ENCODE measurements around the genes ANO8, INSL3 and CCDC124.

- PRO-cap = no peak
- RAMPAGE, long total RNA, 2 experiments = no peak in any of the 2 experiments
Observed at GRCh38 chr19:17326523-17326905, 8.1 kb downstream of the ANO8 start.

- PRO-cap = unidirectional peak, minus-strand start at chr19:17334814
- RAMPAGE, long total RNA, 2 experiments = no peak in any of the 2 experiments
Observed at GRCh38 chr19:17334340-17335391, at the start of gene ANO8. TSS of gene ANO8 (minus strand) at chr19:17334855.

GRCh38 chr19:17357571-17358103, 19.5 kb downstream of the PLVAP start:
- PRO-cap = no peak
- RAMPAGE, long total RNA, 2 experiments = no peak in any of the 2 experiments

GRCh38 chr19:17414973-17415535, 4.8 kb upstream of the MVB12A start:
- PRO-cap = no peak
- RAMPAGE, long total RNA, 2 experiments = no peak in any of the 2 experiments

DNA sequence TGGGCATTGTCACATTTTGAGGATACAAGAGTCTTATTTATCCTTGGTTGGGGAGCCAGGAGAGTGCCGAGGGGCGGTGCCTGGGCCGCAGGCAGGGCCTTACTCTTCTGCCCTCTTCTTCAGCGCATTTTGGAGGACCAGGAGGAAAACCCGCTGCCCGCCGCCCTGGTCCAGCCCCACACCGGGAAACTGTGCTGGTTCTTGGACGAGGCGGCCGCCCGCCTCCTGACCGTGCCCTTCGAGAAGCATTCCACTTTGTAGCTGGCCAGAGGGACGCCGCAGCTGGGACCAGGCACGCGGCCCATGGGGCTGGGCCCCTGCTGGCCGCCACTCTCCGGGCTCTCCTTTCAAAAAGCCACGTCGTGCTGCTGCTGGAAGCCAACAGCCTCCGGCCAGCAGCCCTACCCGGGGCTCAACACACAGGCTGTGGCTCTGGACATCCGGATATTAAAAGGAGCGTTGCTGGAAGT, 6.2 kb upstream of the NIBAN3 start:
- PRO-cap = no peak
- RAMPAGE, long total RNA, 2 experiments = no peak in any of the 2 experiments

DNA sequence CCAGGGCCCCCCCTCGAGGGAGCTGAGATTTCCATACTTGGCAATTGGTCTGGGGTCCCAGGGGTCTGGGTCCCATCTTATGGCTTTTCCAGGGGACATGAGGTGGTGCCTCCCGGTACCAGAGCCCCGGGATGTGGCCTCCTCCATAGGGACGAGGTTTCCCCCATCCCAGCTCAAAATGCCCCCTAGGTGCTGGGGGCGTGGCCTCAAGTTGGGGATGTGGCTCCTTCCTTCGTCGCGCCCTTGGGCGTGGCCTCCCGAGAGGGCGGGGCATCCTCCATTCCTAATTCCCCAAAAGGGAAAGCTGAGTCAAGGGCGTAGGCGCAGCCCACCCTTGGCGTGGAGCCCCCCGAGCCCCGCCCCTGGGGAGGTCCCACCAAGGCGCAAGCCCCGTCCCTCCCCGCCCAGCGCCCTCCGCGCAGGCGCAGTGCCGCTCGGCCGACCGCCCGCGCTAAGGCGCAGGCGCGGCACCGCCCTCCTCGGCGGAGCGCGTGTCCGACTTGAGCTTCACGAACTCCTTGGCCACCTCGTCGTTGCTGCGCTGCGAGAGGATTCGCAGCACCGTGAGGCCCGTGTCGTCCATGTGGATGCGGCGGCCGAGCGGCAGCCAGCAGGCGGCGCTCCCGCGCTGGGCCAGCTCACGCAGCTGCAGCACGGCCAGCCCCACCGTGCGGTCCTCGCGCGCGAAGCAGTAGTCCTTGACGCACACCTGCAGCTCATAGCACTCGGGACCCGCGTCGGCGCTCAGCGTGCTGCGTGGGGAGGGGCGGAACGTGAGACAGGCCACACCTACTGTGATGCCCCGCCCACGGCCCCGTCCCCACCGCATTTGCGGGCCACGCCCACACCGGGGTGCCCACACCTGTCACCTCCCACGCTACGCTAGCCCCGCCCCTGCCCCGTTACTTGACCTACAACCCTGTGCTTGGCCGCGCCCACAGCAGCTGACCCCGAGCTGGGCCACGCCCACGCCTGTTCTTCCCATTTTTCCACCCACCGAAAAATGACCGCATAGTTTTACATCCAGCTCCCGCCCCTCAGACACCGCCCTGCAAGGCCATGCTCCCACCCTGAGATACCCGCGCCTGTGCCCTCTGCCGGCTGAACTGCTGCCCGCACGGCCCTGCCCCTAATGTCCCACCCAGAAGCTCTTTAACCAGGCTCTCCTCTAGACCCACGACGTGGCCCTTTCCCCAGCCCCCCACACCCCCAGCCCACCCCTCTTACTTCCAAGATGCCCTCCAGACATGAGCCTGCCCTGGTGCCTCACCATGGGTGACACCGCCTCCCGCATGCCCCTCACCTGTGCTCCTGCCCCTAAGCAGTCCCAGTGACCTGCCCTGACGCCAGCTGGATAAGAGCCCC, 50.6 kb downstream of the COLGALT1 start:
- PRO-cap = no peak
- RAMPAGE, long total RNA, 2 experiments = no peak in any of the 2 experiments

DNA sequence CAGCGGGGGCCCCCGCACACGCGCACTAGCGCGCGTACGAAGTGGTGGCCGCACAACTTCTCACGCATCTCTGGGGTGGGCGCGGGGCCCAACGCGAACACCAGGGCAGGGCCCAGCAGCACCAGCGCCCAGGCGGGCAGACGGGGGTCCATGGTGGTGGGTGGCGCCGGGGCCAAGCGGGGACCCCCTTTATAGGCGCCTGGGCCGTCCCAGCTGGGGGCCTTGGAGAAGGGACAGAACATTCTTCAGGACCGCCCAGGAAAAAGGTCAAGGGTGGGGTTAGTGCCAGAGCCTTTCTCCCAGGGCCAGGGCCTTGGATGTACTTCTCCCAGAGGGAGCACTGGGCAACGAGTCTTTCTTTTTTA, at the start of gene INSL3:
TSS of gene INSL3 (minus strand) at position 165 of the 365 bp plus-strand sequence.
- PRO-cap = no peak
- RAMPAGE, long total RNA, 2 experiments = no peak in any of the 2 experiments

GRCh38 chr19:17865735-17866401, 5.9 kb upstream of the SLC5A5 start:
- PRO-cap = unidirectional peak, plus-strand start at chr19:17866027
- RAMPAGE, long total RNA, 2 experiments = no peak in any of the 2 experiments

- PRO-cap = no peak
- RAMPAGE, long total RNA, 2 experiments = no peak in any of the 2 experiments
Observed at GRCh38 chr19:17931718-17932268, 1.0 kb upstream of the CCDC124 start.

DNA sequence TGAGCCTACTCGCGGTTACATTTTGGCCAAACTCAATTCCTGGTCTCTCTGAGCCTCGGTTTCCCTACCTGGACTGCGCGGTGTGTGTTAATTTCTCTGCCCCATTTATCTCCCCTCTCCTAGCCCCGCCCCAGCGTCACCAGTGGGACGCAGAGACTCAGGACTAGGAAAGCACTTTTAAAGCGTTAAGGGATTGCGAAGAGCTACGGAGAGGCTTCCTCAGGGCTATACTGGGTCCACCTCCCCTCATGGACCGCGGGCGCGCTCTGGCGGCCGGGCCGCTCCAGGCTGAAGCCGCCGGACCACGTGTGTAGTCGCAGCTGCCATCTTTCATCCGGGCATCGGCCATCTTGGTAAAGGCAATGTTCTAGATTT, 410 bp upstream of the CCDC124 start:
- PRO-cap = bidirectional peak, plus-strand start outside the sequence, minus-strand start at position 312 of the sequence
- RAMPAGE, long total RNA, 2 experiments = no peak in any of the 2 experiments

DNA sequence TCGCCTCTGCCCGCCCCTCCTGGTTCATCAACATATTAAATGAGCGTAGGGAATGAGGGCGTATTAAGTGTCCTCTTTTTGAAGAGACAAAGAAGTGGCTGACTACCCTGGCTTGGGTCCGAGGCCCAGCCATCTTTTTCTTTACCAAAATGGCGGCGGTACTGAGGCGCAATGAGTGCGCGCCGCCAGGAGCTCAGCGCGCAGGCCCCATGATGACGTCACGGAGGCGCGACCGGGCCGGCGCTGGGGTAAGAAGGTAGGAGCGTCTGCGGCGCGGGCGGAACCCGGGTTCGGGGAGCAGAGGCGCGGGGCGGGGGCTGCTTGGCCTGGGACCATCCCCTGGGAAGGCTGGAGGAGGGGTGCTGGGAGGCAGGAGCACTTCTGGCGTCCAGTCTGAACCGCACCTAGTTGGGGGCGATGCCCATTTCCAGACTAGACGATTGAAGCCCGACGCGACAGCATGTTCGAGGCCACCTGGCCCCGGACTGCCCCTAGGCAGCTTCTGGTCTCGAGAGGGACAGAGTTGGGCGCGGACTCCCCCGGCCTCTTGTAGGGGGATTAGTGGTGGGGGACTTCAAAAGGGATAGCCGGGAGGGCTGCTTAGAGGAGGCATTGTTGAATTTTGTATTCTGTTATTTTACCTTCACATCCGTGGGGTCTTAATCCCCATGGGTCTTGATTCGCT, at the start of gene CCDC124:
TSS of gene CCDC124 (plus strand) at position 223 of the 685 bp plus-strand sequence.
- PRO-cap = bidirectional peak, plus-strand start at position 223 of the sequence, minus-strand start outside the sequence
- RAMPAGE, long total RNA, 2 experiments = start-site peak on the plus strand in 2 of 2 experiments, centred at positions 231 to 240 of the sequence, 122 to 208 reads per replicate

DNA sequence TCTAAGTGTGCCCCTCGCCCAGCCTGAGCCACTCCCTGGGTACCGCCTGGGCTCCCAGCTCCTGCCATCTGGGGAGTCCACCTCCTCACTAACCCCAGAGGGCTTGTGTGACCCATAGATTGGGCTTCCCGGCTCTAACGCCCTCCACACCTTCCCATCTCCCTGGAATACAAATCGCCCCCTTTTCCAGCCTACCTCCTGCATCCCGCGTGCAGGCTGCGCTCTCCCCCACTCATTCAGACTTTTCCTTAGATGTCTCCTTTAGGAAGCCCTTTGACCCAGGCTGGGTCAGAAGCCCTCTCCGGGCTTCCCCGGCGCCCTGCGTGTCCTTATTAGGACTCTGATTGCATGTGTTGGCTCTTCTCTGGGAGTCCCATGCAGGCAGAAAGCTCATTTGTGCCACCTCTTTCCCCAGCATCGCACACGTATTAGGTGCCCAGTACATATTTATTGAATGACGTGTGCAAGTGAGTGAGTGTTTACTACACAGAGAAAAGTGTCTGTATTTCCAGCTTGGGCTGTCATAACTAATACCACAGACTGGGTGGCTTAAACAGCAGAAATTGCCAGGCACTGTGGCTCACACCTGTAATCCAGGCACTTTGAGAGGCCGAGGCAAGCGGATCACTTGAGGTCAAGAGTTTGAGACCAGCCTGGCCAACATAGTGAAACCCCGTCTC, 803 bp downstream of the CCDC124 start:
- PRO-cap = no peak
- RAMPAGE, long total RNA, 2 experiments = no peak in any of the 2 experiments

DNA sequence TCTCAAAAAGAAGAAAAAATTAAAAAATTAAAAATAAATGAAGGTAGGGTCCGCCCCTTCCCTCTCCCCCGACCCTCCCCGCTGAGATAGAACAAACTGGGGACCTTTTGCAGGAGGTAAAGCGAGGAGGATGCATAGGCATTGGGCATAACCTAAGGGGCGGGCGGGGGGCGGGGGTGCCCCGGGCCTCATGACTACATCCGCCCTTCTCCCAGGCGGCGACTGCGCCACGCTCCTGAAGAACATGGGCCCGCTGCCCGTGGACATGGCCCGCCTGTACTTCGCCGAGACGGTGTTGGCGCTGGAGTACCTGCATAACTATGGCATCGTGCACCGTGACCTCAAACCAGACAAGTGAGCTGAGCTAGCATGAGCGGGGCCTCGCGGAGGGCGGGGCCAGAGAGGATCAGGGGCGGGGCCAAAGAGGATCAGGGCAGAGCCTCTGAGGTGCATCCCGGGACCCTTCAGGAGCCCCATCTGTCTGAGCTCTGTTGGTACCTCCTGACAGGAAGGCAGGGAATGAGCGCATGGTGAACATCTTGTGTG, 21.2 kb upstream of the PIK3R2 start:
- PRO-cap = no peak
- RAMPAGE, long total RNA, 2 experiments = no peak in any of the 2 experiments

GRCh38 chr19:18145649-18145938, 7.4 kb upstream of the PIK3R2 start:
- PRO-cap = no peak
- RAMPAGE, long total RNA, 2 experiments = no peak in any of the 2 experiments

GRCh38 chr19:18168694-18169484, 4.7 kb upstream of the IFI30 start:
- PRO-cap = no peak
- RAMPAGE, long total RNA, 2 experiments = no peak in any of the 2 experiments

DNA sequence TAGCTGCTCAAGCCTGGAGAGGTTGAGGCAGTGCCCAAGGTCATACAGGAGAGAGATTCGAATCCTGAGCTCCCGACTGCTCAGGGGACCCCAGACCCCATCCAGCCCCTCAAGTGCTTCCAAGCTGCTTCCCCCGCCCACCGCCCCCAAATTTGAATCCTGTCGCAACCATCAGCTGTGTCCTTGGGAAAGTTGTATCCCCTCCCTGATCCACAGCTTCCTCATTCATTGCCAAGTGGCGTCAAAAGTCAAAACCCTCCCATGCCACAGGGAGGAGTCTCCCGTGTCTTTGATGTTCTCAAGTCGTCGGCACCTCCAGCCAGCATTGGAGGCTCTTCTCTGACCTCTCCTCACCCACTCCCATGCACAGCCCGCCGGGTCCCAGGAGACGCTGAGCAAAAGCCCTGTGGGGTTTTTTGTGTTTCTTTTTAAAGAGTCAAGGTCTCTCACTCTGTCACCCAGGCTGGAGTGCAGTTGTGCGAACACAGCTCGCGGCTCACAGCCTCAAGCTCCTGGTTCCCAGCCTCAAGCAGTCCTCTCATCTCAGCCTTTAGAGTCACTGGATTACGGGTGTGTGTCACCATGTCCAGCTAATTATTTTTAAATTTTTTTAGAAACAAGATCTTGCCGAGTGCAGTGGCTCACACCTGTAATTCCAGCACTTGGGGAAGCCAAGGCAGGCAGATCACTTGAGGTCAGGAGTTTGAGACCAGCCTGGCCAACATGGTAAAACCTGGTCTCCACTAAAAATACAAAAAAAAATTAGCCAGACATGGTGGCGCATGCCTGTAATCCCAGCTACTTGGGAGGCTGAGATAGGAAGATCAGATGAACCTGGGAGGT, 2.7 kb upstream of the IFI30 start:
- PRO-cap = no peak
- RAMPAGE, long total RNA, 2 experiments = no peak in any of the 2 experiments

DNA sequence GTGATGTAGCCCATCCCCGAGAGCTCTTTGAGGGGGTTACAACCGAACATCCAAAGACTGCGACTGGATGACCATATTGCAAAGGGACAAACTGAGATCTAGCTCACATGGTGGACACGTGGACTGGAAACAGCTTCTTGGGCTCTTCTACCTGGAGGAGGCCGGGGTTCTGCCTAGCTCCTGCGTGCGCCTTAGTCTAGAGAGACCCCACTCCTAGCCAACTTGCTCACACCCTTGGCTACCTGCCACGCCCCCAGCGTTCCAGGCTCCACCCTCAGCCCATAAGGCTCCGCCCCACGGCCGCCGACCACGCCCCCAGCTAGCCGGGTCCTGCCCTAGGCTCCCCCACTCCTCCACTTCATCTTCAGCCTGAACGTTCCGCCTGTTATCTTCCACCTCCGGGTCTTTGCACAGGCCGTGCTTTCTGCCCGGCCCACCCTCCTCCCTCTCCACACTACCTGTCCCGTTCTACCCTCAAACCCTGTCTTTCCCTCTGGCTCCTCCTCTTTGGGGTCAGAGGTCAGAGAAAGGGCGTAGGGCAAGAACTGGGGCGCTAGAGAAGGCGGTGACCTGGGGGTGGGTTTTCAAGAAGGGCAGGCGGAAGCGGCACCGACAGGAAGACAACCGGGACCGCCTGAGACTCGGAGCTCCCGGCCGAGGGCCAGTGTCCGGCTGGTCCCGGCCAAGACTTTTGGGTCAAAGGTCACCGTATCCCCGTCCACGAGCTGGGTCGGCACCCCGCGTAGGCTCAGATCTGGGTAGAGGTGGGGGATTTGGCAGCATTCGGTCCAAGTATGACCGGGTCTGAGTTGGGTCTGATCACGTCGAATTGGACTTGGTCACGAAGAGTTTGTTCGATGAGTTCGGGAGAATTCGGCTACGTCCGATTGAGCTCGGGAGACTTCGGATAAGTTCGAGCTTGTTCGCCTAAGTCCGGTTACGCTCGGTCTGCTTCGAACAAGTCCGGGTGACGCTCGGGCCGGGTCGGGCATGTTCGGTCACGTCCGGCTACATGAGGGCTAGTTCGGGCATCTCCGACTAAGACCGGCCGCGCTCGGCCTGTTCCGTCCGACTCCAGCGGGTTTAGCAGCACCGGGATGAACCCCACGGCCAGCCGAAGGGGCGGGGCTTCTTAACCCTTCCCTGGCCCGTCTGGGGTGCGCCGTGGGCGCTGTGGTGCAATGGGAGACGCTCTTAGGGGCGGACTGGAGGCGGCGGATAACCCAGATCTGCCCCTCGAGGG, 2.2 kb downstream of the PDE4C start:
- PRO-cap = no peak
- RAMPAGE, long total RNA, 2 experiments = no peak in any of the 2 experiments

GRCh38 chr19:18281978-18282625, 680 bp upstream of the JUND start:
- PRO-cap = bidirectional peak, plus-strand start at chr19:18282092, minus-strand start at chr19:18282126; bidirectional peak, plus-strand start at chr19:18282431, minus-strand start at chr19:18282336
- RAMPAGE, long total RNA, 2 experiments = no peak in any of the 2 experiments

- PRO-cap = no peak
- RAMPAGE, long total RNA, 2 experiments = no peak in any of the 2 experiments
Observed at GRCh38 chr19:18386750-18387058, 746 bp downstream of the GDF15 start.

DNA sequence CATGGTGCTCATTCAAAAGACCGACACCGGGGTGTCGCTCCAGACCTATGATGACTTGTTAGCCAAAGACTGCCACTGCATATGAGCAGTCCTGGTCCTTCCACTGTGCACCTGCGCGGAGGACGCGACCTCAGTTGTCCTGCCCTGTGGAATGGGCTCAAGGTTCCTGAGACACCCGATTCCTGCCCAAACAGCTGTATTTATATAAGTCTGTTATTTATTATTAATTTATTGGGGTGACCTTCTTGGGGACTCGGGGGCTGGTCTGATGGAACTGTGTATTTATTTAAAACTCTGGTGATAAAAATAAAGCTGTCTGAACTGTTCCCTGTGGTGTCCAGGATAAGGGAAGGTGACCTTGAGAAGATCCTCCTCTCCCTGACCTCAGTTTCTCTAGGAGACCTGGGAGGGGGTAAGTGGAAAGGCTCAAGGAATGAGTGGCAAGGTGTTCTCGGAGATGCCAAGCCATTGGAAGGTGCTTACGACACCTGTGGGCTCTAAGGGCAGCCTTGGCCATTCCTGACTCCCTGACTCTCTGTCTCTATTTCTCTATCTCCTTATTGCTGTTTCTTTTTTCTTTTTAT, 3.0 kb downstream of the GDF15 start:
- PRO-cap = no peak
- RAMPAGE, long total RNA, 2 experiments = no peak in any of the 2 experiments

Measured in body of pancreas (tissue), 2 donors.